Mononuclear cell (primary cell): ENCODE data around the genes RAPGEF4 and ATF2.

DNA sequence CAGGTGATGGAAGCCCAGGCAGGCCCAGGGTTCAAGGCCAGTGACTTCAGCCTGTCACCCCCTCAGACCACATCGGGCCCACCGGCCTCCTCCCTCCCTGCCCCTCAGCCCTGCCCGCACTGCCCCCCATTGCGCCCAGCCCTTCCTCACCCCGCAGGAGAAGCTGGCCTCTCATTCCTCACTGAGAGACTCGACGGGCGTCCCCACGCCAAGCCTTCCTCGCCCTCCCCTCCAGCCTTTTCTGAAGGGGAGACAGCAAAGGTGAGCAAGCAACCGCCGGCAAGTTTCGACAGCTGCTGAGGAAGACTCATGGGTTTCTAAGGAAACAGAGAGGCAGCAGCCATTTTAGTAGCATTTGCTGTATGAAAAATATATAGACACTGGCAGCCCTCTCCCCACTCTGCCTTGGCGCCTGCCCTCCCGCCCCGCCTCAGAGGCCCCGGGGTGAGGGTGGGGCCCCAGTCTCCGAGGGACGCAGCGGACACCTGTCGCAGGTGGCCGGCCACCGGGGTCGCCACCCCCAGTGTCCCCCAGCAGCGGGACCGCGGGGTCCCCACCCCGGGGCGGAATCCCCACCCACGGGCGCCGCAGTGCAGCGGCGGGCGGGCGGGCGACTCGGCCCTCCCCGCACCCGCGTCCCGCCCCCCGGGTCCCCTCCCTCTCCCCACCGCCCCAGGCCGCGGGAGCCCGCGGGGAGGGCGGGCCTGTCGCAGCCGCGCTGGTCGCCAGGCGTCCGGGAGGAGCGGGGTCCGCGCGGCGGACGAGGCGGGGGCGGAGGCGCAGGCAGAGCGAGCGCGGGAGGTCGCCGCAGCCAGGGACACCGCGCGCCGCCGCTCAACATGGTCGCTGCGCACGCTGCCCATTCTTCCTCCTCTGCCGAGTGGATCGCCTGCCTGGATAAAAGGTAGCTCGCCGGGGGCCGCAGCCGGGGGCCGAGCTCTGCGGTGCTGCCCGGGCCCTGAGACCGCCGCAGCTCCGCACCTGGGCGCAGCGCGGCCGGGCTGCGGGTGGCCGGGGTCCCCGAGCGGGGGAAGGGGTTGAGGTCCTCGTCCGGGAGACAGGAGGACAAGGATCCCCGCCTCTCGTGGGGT is at the start of gene RAPGEF4:
Gene RAPGEF4, plus strand, starts transcription at position 701 of the 1,091 bp plus-strand sequence.
- RRBS = 3% methylated on average over 40 of the region's 101 CpGs

DNA sequence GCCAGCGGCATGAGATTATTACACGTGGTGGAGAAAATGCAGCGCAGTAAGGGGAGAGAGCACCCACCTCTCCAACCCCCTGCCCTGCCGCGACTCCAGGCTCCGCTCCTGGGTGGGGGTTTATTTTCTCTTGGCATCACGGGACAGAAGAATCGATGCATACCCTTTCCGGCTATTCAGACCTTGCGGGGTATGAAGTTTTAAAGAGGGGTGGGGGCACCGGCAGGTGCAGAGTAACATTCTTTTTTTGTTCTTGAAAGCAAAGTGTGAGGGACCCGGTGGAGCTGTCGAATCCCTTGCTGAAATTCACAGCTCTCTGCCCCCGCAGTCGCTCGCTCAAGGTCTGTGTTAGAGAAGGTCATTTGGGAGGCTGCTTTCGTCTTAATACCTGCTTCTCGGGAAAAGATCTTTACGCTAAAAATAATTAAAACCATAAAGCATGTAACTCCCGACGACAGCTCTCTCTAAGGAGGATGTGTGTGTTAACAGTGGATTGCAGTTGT is 642 bp downstream of the RAPGEF4 start:
- RRBS = 0% methylated on average over 2 of the region's 21 CpGs

DNA sequence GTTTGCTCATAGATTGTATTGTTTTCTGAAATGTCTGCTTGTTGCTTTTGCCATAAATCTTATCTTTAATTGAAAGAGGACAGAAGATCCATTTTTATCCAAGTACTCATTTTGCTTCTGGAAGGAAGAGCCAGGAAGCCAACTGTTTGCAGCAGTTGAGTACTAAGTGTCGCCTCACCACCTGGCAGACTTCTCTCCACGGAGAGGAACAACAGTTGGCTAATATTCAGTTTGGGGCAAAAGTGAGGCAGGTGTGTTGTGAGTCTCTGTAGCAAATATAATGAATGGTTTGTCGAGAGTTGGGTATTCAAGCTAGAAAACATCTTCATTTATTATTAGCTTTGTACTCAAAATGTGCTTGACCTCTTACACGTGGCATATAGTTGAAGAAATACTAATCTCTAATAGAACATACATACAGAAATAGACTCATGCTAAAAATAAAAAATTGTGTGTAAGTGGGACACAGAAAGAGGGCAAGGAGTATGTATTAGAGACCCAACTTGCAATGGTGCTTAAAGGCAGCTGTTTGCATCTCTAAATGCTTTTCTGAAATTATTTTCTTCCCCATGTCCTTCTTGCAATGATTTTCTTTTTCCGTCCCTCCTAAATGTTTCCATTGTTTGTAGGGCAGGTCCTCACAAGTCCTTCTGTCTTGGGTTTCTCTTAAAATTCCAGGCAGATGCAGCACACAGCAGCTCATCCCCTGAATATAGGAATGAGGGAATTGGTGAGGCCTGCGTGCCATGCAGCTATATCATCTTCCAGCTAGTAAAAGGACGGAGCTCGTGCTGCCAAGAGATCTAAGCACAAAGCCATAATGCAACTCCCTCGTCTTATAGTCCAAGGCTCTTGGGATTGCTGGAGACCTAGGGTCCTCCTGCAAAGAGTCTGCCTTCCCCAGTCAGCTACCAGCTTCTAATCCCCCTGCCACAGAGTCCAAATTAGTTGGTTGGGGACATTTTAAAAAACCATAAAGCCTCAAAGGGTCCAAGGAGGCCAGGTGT is 44.8 kb upstream of the MAP3K20 start:
- RRBS = no CpG with 5 or more reads among the region's 9 CpGs

- RRBS = no CpG with 5 or more reads among the region's 6 CpGs
Observed at GRCh38 chr2:173049196-173050022, 26.2 kb upstream of the MAP3K20 start.

- RRBS = no CpG with 5 or more reads among the region's 10 CpGs
Observed at GRCh38 chr2:173090968-173091836, 15.6 kb downstream of the MAP3K20 start.

GRCh38 chr2:173104841-173105492 is 29.3 kb downstream of the MAP3K20 start:
- RRBS = no CpG with 5 or more reads among the region's 7 CpGs

- RRBS = no CpG with 5 or more reads among the region's 7 CpGs
Observed at GRCh38 chr2:173184159-173184826, 108.6 kb downstream of the MAP3K20 start.

DNA sequence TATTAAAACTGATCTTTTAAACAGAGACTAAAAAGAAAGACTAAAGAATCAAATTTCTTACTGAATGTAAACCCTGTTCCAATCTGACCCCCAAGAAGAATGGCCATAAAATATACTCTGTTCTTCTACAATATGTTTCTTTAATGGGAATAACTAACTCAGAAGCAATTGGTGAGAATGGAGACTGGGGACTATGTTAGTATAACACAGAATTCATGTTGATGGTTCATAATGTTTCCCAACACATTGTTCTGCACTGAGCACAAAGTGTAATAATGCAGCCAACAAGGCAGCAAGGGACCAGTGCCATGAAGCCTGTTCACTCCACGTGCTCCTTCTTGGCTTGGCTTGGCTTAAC is 129.6 kb downstream of the MAP3K20 start:
- RRBS = no CpG with 5 or more reads among the region's 1 CpG

- RRBS = no CpG with 5 or more reads among the region's 6 CpGs
Observed at GRCh38 chr2:173794128-173794468, 171.1 kb downstream of the SP3 start.

DNA sequence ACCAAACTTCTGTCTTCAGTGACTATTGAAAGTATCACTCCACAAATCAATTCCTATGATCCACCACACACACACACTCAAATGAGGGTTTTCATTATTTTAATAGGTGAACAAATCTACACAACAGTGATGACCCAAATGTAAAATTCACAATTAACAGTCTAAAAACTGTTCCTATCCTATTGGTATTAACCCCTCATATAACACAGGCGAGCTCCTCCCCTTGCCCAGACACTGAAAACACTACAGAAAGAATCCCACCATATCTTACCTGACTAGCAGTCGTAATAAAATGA is 2.5 kb downstream of the SP3 start:
- RRBS = no CpG with 5 or more reads among the region's 2 CpGs

DNA sequence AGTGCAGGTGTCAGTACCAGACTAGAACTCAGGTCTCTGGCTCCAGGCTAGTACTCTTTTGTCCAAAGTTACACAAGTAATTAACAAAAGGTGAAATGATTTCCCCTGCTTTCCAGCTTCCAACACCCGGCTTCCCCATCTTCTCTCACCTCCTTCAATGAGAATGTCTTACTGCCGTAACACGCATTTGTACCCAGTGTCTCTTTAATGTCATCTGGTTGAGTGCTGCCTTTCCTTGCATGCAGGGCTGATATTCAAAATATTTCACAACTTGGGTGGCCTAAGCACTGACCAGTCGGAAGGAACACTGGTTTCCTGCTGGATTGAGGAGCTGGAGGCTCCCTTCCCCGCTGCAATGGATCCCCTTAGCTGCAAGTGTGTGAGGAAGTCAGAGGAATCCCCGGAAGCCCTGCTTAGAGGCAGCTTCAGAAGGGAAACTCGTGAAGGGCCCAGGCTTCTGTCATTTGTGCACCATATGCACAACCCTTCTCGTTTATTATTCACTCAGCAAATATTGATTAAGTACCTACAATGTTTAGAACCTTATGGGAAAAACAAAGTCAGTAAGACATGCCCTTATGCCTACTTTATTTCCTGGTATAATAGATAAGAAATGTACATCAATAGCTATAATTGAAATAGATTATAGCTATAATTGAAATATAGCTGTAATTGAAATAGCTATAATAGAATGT is 33.2 kb upstream of the SP3 start:
- RRBS = no CpG with 5 or more reads among the region's 8 CpGs

GRCh38 chr2:174025039-174025939 is 60.1 kb upstream of the SP3 start:
- RRBS = 96% methylated on average over 9 of the region's 38 CpGs

DNA sequence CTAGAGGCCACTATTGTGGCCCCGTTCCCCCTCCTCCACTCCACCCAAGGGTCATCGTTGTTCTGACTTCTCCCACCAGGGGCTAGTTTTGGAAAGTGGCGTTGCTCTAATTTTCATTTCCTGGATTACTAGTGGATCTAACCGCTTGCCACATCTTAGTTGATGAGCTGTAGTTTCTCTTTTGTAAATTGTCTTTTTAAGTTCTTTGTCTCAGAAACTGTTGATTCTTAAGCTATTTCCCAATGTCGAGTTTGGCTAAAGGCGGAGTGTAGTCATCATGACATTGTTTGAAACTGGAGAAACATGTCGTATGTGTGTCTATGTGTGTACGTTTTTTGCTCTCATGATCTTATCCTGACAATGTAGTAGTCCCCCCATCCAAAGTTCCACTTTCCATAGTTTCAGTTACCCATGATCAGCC is 70.9 kb upstream of the SP3 start:
- RRBS = no CpG with 5 or more reads among the region's 8 CpGs

DNA sequence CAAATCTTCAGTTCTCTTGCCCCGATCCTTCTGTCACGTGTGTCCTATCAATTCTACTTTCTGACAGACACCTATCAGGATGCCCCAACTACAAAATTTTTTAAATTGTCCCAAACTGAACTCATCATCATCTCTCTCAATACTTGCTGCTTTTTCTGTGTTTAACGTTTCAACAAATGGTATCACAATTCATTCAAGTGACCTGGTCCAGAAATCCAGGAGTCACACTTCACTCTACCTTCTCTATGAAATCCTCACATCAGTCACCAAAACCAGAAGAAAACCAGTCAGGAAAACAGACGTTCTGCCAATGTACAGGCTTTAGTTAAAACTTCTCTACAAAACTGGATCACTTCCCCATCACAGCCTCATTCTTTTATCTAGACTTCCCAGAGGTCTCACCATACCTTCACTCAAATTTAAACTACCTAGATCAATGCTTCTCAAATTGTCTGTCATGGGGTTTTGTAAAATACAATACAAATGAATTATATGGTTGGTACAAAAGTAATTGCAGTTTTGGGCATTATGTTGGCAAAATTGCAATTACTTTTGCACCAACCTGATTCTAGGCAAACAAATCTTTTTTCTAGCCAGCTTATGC is 26.7 kb downstream of the OLA1 start:
- RRBS = no CpG with 5 or more reads among the region's 4 CpGs

DNA sequence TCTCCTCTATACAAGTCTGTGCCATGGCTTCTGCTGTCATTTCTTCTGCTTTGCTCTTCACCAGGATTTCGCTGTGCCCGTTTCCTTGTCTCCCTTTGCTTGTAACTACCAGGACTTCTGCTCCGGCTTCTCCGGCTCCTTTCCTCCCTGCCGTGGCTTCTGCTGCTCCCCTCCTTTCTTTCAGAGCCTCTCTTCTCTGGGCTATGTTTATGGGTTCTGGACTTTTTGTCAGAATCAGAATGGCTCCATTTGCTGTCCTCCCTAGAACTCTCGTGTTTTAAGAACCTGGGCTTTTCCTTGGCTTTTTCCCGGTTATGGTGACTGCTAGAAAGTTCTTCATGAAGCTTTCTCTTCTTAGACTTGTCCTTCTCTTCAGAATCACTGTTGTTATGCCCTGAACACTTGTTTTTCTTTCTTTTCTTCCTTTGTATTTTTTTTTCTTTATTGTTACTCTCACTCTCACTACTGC is 13.8 kb downstream of the SP9 start:
- RRBS = no CpG with 5 or more reads among the region's 7 CpGs

DNA sequence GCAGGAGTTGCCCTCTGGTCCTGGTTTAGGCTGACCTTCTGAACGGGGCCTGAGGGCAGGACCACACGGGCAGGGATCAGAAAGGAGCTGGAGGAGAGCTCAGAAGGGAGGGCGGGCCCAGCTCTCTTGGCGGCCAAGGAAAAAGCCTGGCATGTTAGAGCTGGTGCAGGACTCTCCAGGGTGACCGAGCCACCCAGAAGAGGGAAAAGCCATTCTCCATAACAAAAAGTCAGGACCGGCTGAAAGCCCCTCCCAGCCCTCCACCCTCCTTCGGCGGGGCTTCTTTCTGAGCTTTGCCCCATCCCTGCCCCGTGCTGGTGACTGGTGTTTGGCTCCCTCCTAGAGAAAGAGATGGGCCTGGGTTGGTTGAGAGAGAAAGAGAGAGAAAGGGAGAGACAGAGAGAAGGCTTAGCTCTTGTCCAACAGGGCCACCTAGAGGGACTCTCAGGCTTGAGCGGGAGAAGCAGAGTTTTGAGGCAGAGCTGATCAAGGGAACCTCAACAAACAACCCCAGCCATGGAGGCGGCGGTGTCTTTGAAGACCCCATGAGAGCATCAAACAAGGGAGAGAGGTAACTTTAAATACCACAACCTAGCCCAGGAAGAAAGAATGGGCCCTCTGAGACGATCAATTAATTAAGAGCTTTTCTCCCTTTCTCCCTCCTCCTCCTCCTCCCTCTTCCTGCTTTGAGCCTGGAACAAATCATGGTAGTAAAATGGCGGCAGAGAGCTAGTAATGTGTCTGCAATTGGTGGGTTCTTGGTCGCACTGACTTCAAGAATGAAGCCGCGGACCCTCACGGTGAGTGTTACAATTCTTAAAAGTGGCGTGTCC is 50.7 kb downstream of the WIPF1 start:
- RRBS = no CpG with 5 or more reads among the region's 19 CpGs

- RRBS = 100% methylated on average over 2 of the region's 39 CpGs
Observed at GRCh38 chr2:174571562-174572713, 25.7 kb downstream of the WIPF1 start.

DNA sequence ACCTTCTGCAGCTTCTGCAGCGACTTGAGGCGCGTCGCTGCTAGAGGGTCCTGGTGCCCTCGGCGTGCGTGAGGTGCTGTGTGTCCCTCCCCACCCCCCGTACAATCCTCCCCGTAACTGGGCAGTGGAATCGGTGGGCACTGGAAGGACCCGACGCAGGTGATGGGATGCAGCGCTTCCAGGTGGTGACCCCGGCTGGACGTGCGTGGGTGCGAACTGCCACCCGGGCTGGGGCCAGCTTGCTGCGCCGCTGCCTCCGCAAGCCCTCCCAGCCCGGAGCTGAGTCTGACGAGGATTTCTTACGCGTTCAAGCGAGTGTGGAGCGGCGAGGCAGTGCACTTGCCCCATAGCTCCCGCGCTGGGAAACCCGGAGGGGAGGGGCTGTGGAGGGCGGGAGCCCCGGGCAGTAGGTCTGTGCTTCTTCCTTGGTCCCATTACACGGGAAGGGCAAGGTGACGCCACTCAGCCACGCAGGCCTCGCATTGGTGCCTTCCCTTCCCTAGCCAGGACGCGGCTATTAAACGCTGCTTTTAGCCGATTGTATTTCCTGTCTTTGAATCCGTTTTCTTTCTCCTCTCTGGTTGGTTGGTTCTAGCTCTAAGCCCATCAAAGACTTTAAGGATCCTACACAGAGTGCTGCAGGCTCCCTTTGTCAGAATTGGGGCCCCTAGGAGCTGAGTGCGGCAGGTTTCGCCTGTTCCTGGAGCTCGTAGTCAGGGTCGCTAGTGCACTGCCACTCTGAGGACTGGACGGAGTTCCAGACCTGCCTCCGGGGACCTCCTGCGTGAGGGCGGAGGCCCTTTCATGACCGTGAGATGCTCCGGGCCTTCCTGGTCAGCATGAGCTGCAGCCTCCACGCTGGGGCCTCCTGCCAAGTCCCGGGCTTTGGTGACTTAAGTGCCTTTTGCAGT is 34.0 kb downstream of the CHRNA1 start:
- RRBS = 40% methylated on average over 18 of the region's 54 CpGs

DNA sequence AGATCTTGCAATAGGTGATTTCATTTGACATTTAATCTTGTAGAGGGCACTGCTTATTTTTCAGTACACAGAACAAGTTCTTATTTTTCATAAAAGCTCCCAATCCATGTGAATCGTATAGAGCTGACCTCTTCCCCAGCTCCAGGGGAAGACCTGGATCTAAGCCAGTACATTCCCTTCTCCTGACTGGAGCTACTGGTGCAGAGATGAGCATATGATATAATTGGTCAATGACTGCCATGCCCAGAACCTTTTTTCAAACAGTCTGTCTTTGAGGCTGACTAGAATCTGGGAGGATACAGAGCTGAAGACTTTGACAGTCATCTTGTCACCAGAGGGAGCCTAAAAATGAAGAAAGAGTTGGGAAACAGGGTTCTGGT is 72.3 kb upstream of the CHRNA1 start:
- RRBS = no CpG with 5 or more reads among the region's 1 CpG

DNA sequence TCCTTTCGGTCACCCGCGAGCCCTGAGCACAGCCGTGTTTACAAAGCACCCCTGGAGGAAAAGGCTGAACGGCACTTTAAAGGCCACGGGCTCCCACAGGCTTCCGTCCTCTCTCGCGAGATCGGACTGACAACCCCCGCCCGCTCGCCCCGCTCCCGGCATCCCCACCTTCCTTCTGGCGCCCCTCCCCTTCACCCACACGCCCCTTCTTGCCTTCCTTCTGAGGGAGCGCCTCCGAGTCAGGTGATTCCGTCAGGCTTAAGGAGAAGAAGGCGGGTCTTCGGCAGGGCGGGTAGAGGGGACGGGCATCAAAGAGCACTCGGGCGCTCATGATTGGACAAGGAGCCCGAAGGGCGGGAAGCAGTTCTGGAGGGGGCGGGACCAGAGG is at the start of gene ATF2:
Gene ATF2, minus strand, starts transcription at position 131 of the 388 bp plus-strand sequence.
- RRBS = no CpG with 5 or more reads among the region's 29 CpGs